A673 (cell line): ENCODE measurements around the genes PROK1, KCNA2, CHIA, INKA2 and KCND3.

GRCh38 chr1:110383338-110384194, 7.3 kb downstream of the SLC16A4 start:
- PRO-cap: unidirectional peak, plus-strand start at chr1:110383498

DNA sequence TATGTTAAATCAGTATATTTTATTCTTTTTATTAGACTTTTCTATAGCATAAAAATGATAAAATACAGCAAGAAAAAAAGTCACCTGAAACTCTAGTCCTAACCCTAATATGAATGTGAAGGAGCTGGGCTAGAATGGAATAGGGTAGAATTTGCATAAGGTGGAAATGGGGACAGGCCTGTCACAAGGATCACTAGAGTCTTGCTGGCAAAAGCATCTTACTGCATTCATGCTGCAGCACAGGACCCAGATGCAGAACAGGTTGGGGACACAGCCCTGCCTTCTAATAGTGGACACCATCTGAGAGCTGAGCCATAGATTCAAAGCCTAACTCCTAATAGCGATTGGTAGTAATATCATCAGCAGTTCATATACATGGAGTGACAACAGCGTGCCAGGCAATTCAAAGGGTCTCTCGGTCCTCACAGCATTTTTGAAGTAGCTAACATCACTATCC, 6.2 kb upstream of the LAMTOR5 start:
- PRO-cap: no peak

GRCh38 chr1:110450891-110451504, at the start of gene PROK1:
TSS of gene PROK1 (plus strand) at chr1:110451149.
- PRO-cap: no peak

DNA sequence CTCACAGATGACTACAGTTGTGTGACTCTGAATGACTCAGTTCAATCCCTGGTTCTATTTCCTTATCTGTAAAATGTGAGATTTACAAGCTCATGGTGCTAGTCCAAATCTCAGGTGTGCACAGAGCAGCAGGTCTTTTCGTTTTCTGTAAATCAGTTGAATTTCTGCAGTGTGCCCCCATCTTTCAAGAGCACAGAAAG, 26.3 kb downstream of the PROK1 start:
- PRO-cap: no peak

DNA sequence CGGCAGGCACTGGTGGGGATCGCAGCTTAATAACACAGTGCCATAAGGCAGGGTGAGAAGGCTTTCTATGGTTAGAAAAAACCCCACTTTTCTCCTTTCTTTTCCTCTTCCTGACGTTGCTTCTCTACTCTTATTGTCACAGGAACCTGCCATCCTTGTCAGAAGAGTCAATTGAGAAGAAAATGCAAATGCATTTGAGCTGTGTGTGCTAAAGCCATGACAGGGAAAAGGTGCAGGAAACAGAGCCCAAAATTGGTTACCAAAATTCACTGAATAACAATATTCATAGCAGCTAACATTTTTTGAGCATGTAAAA, 15.0 kb upstream of the KCNA10 start:
- PRO-cap: no peak

DNA sequence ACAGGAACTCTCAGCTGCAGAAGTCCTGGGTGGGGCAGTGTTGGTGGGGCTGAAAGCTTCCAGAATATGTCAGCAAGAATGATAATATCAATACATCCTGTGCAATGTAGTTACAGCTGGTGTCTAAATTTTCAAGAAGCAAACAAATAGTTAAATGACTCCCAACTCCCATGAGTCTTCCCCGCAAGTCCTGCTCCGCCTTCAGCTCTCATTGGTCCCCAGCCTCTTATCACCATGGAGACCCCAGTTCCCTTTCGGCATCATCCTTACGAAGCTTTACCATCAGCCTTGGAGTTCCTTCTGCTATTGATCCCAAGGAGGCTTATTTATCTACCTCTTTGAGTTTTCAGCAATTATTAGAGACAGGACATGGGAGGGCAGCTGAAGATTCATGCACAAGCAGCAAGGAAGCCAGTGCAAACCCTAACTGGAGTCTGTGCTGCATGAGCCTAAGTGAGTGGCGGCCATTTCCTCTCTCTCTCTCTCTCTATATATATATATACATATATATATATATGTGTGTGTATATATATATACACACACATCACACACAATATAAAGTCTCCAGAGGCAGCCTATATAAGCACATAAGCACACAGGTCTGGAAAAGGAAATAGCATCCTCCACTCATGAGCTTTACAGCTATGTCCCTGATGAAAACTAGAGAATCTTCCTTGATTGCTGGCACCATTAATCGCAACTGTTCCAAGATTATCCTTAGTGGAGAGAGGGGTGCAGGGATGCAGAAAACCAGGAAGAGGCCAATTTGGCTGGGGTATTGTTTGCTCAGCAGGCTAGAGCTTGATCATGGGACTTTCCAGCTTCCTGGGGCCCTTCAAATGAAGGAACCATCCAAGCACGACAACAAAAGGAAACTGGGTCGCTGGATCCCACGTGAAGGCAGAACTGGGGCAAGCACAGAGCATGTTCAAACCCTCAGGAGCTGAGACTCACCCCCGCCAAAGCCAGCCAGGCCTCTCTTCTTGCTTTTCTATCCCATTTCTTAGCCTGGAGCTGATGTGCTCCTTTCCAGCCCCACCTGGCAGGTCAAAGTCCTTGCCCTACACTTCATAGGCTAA, 12.0 kb downstream of the KCNA2 start:
- PRO-cap: unidirectional peak, plus-strand start at position 867 of the sequence

DNA sequence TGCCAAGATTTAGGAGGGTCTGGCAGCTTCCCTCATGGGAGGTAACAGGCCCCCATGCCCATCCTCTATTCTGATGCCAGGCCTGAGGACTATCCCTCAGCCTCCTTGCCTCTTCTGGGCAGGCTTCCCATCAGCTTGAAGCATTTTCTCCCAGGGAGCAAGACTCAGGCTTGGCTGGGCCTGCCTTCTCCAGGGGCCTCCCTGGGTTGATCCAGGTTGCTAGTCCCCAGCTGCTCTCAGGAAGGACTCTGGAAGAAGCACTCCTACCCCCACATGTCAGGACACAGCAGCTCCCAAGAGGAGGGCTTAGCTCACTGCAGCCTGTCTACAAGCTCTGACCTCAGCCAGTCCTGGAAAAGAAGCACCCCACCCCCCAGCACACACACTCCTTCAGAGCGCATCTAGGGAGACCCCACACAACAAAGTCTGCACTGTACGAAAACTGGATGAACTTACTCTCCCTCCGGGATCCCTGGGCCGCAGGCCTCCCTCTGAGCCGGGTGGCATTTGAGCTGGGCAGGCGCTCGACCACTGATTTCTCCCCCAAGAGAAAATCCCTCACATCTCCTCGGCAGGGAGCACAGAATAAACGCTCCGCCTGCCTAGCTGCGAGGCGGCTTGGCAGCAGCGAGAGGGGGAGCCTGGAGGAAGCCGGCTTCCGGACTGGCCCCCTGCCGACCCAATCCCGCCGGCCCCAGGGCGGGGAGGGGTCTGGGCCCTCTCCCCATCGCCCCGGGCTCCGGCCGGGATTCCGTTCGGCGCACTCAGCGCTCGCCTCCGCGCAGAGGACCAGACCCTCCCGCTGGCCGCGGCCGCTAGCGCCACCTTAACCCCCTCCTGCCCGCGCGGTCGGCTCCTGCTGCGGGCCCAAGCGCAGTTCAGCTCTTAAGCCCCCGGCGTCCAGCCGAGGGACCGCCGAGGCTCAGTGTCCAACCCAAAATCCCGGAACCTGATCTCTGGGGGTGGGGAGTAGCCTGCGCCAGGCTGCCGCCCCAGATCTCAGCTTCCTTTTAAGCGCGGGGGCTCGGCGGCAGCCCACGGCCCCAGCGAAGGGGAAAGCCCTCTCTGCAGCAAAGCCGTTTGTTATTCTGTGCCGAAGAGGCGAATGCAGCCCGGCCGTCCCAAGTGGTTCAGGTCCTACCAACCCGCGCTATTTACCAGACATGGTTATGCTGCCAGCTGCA, at the start of gene KCNA2:
Gene KCNA2, minus strand, starts transcription at position 587 of the 1,184 bp plus-strand sequence.
- PRO-cap: bidirectional peak, plus-strand start at position 735 of the sequence, minus-strand start at position 587 of the sequence; bidirectional peak, plus-strand start at position 1,073 of the sequence, minus-strand start at position 1,067 of the sequence

- PRO-cap: no peak
These were observed 3.5 kb downstream of the KCNA3 start for GRCh38 chr1:110671173-110671735.

DNA sequence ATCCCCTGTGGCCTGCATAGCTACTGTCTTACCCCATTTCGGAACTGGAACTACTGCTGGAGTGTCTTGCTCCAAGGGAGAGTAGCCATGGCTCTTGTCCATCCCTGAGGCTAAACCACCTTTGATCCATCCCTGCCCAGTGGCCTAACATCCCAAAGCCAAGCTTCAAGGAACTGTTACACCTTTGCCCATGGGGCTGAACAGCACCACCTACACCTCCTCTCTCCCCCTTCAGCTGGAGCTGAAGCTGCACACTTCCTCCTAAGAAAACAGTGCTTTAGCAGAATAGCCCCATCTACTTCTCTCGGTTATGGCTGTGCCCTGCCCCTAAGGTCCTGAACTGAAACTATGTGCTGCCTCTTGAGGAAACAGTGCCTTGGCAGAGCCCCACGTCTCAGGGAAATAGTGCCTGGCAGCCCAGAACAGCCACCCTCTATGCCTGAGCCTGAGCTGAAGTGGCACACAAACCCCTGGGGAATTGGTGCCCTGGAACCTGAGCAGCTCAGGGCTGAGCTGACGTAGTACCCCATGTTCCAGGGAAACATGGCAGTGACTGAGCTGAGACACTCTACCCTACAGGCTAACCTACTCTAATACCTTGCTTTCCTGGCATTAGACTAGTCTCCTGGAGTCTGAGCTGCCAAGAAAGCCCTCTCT, 85.2 kb upstream of the CD53 start:
- PRO-cap: no peak

DNA sequence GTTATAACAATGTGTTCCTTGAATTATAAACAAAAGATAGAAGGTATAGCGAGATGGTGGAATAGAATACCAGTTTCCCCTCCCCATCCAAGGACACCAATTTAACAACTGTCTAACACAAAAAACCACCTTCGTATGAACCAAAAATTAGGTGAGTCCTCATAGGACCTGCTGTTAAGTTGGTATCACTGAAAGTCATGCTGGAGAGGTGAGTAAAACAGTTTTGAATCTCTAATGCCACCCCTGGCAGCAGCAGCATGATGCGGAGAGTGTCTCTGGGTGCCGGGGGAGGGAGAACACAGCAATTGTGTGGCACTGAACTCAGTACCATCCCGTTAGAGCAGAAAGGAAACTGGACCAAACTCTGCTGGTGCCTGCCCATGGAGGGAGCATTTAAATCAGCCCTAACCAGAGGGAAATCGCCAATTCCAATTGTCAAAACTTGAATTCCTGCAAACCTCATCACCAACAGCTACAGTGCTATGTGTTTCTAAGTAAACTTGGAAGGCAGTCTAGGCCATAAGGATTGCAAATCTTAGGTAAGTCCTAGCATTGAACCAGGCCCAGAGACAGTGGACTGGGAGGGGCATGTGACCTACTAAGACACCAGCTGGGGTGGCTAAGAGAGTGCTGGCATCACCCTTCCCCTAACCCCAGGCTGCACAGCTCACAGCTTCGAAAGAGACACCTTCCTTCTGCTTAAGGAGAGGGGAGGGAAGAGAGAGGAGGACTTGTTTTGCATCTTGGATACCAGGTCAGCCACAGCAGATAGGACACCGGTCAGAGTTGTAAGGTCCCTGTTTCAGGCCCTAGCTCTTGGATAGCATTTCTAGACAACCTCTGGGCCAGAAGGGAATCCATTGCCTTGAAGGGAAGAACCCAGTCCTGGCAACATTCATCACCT, 30.0 kb downstream of the CD53 start:
- PRO-cap: no peak

GRCh38 chr1:111147365-111148305, 7.6 kb downstream of the CEPT1 start:
- PRO-cap: no peak

GRCh38 chr1:111219251-111220257, 8.0 kb upstream of the CHI3L2 start:
- PRO-cap: no peak

DNA sequence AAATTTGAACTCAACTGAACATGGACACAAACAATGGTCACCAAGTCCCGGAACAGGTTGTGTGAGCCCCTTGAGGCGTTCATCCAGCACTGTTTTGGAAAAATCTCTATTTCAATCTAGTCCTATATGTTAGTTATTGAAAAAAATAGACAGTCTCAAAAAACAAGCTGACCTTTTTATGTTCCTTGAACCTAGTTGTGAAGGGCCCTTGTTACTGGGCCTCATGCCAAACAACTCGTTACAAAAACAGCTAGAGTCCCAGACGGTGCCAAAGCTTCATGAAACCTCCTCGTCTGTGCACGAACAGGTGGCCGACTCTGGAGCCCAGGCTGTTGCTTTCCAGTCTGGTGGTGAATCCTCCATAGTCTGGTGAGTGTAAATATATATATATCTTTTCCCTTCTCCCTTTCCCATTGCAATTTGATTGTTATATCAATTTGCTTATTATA, at the start of gene CHIA:
Gene CHIA, plus strand, starts transcription at position 270 of the 449 bp plus-strand sequence.
- PRO-cap: no peak

- PRO-cap: no peak
These were observed 4.9 kb downstream of the ATP5PB start for GRCh38 chr1:111454185-111454517.

DNA sequence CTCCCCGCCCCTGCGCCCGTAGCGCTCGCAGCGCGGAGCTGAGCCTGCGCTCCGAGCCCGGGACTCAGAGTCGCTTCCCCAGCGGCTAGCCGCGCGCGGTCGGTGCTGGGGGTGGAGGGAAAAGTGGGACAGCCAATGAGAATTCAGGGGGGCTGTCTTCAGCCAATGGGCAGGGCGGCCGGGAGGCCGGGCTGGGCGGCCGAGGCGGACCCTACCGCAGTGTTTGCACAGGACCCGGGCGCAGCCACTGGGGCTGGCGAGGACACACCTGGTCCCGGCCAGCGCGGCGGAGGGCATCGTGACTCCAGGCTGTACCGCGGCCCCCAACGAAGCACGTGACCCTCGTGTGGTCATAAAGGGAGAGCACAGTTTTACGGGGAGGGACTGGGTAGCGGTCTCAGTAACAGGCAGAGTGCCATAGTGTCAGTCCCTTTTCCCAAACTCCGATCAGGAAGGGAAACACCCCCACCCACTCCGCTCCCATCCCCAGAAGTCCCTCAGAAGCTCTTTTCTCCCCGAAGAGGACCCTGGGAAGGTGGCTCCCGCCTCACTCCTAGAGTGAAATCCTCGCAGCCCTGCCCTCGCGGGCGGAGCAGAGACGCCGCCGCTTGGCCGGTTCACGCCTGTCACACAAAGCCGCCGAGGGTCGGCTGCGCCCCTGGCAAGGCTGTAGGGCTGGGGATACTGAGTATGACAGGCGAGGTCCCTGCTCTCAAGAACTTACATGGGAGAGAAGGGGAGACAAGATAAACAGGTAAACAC, at the start of gene INKA2:
Gene INKA2, minus strand, starts transcription at position 72 of the 762 bp plus-strand sequence.
- PRO-cap: bidirectional peak, plus-strand start at position 219 of the sequence, minus-strand start at position 71 of the sequence

DNA sequence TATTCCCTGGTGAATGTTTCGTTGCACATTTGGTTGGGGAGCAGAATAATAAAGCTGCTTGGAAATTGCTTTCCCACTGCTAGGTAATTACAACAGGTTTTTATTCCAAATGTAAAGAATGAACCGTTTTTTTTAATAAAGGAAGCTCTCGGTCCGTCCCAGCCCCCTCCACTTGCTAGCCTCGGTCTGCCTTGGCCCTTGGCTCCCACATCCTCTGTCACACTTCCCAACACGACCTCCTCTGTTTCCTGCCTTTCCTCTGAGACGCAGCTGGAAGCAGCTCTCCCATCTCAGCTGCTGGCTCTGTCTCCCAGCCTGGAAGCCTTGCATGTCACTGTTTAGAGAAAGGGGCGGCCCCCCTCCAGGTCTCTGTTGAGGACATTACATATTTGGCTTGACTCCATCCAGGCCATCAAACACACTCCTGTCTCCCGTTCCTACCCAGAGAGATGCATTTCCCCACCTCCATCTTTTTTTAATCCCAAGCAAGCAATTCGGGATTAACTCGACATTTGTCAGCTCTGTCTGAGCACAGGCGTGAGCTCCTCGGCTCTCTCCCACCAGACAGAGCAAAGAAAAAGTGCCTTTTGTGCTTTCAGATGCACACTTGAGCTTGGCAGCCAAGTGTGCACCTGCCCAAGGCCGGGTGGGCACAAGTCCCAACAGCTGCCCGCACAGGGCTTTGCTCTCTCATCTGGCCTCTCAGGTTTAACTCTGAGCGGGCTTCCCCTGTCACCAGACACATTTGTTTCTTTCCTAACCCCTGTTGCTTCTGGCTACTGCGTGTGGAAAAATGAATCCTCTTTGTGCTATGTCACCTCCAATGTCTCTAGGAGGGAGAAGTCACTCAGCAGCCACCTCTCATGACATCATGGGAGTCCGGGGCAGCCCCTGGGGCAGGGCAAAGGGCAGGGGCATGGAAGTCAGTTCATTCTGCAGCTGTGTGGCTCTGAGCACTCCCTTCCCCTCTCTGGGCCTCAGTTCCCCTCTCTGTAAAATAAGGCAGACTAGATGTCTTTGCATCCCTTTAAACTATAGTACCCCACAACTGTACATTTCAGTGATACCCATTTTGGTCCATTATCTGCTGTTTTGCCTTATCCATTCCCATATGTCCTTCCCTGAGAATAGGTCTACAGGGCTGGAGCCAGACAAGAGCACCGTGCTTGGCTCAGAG, 108.3 kb downstream of the KCND3 start:
- PRO-cap: no peak

DNA sequence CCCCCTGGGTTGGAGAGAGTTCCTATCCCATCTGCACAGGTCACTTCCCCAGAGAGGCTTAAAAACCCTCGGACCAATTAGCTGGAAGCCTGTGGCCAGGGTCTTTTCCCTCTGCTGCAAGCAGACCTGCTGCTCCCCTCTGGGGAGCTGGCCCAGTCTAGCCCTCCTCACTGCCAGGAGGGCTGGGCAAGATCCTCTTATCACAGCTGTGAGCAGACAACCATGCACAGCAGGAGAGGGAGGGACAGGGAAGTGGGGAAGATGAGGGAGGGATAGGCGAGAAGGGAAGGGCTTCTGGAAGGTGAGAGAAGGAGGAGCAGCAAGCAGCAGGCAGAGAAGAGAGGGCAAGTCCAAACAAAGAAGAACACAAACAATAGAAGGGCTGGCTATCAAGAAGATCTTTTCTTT, 40.9 kb downstream of the KCND3 start:
- PRO-cap: no peak

DNA sequence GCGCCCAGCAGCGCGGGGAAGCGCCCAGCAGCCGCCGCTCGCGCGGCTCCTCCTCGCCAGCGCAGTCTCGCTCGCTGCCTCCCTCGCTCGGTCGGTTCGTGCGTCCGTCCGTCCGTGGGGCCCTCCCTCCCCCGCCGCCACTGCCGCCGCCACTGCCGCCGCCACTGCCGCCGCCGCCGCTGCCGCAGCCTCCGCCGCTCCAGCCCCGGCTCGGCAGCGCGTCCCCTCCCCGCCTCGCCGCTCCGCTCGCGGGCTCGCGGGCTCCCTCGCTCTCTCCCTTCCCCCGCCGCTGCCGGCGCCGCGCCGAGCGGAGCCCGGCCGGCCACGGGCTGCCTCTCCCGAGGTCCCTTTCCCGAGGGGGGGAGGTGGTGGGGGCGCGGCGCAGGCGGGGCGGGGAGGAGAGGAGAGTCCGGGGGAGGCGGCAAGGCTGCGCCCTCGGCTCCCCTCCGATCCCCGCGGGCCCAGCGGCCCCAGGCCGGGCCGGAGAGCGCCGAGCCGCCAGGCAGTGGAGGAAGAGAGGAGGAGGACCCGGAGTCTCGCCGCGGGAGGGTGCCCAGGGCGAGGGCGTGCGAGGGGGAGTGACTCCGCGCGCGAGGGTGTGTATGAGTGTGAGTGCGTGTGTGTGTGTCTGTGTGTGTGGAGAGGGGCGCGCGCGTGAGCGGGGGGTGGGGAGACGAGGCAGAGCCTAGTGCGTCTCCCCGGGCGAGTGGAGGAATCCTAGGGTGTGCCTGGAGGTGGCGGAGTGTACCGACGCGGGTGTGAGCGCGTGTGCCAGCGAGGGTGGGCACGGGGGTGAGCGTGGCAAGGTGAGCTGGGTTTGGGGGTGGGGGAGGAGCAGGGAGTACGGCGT, at the start of gene KCND3:
Gene KCND3, minus strand, starts transcription at position 76 of the 850 bp plus-strand sequence.
- PRO-cap: no peak

DNA sequence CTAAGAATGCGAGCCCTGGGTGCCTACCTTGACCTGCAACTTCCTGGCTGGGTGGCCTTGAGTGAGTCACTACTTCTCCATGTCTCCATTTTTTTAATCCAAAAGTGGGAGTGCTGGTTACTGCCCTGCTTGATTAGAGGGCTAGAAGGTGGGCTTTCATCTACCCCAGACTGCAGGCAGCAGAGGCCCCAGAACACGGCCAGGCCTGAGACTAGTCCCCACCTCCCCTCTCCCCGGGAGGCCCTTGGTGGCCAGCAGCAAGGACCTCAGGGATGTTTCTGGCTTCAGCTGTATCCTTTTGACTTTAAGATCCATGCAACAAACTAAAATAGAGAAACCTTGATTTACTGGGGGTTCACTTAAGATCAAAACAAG, 67.4 kb upstream of the KCND3 start:
- PRO-cap: no peak

- PRO-cap: bidirectional peak, plus-strand start at chr1:112394319, minus-strand start at chr1:112394205
These were observed 1.7 kb upstream of the CTTNBP2NL start for GRCh38 chr1:112394054-112395027.